Prostate gland (tissue), 2 donors: ENCODE data around the genes GPR137C and STYX.

GRCh38 chr14:52351939-52352520 is 37.9 kb downstream of the PTGER2 start:
- PRO-cap = unidirectional peak, minus-strand start at chr14:52352237
- RAMPAGE, long total RNA, 2 experiments = no peak in any of the 2 experiments

DNA sequence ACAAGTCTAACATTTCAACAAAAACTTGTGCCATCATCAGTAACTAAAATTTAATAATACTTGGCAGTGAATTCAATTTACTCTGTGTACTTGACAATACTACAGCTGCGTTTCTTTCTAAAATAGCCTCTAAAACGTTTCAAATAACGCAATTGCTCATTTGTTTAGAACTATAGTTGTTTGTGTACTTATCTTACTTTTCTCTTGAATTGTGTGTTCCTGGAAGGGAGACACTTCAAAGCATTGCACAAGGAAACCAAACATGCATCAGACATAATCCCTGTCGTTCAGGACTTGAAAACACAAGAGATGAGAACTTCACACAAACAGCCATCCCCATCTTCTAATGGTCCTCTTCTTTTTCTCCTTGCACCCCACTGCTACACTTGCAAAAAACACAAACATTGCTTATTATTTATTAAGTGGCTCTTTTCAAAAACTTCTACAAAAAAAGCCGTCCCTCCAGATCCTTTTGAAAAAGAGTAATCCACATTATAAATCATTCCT is 38.5 kb downstream of the PTGER2 start:
- PRO-cap = no peak
- RAMPAGE, long total RNA, 2 experiments = no peak in any of the 2 experiments

DNA sequence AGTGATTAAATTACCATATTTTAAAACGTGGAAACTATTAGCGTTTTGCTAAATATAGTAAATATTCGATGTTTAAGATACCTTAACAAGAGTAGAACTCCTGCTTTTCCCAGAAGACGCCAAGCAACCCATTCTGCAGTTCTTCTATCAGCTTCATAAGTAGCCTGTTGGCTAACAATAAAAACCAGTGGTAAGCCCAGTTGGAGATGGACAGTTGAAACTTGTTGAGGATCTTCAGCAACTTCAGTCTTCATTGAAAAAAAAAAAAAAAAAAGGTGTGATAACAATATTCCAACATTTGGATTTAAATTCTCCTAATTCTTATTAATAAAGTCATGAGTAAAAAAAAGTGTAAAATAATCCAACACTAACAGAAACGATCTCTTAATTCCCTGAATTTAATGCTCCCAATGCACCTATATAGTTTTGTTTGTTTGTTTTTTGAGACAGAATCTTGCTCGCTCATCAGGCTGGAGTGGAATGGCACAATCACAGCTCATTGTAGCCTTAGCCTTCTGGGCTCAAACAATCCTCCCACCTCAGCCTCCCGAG is 61.5 kb downstream of the TXNDC16 start:
- PRO-cap = no peak
- RAMPAGE, long total RNA, 2 experiments = no peak in any of the 2 experiments

- PRO-cap = bidirectional peak, plus-strand start at chr14:52552836, minus-strand start at chr14:52552503; unidirectional peak, plus-strand start at chr14:52553148
- RAMPAGE, long total RNA, 2 experiments = no peak in any of the 2 experiments
These were observed at the start of gene GPR137C for GRCh38 chr14:52552605-52553809. GPR137C (plus strand) TSS chr14:52552836.

DNA sequence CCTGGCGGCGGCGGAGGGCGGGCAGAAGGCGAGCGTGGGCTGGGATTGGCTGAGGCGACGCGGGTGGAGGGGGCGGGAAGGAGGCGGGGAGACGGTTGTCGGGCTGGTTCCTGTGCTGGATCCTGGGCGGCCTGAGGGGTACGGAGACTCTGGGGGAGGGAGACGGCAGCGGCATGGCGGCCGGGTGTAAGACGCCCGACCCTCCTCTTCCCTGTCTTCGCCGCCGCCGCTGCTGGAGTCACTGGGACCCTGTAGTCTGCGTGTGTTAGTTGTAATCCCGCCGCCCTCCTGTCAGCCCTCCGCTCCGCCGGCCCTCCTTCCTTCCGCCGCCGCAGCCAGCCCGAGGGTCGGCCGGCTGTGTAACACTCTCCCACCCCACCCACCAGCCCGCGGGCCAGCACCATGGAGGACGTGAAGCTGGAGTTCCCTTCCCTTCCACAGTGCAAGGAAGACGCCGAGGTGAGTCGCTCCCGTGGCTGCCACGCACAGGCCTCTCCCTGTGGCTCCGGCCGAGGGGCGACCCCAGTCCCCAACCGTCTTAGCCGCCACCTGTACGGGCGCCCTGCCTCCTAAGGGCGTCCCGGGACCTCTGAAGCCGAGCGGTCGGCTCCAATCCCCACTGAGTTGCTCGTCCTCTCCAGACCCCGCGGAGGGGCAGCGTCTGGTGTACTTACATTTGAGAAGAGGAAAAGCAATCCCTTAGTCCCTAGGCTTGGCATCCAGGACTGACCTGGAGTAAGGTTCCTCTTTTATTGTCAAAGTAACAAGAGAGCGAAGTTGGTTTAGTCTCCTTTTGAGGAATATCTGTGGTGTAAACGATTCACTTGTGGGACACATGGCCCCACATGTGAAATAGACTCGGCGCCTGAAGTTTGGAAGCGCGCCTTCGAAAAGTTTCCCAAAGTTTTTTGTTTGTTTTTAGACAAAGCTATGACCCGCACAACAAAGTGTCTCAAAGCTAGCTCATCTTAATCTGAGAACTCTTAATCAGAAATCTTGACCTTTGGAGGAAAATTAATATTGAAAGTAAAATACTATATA is at the start of gene STYX:
Gene STYX, plus strand, starts transcription at position 94 of the 1,041 bp plus-strand sequence.
- PRO-cap = bidirectional peak, plus-strand start at position 141 of the sequence, minus-strand start outside the sequence
- RAMPAGE, long total RNA, 2 experiments = start-site peak on the plus strand in 2 of 2 experiments, centred at positions 121 to 130 of the sequence, 399 to 725 reads per replicate

GRCh38 chr14:52741620-52742182 is 11.7 kb downstream of the STYX start:
- PRO-cap = no peak
- RAMPAGE, long total RNA, 2 experiments = no peak in any of the 2 experiments

- PRO-cap = no peak
- RAMPAGE, long total RNA, 2 experiments = no peak in any of the 2 experiments
These were observed 13.5 kb downstream of the FERMT2 start for GRCh38 chr14:52937155-52937871.

DNA sequence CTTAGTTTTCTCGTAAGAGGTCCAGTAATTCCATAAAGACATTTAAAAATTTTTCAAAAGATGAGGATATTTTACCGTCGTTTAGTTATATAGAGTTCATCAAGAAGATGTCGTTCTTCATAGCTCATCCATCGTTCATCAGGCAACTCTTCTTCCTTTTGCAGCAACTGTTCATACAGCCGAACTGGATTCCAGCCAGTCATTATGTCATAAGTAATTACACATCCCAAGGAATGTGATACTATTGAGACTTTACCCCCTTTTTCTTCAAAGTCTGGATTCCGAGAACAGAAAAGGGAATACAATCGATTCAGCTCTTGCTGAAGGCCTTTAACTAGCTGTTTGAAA is 90.3 kb downstream of the DDHD1 start:
- PRO-cap = no peak
- RAMPAGE, long total RNA, 2 experiments = no peak in any of the 2 experiments

DNA sequence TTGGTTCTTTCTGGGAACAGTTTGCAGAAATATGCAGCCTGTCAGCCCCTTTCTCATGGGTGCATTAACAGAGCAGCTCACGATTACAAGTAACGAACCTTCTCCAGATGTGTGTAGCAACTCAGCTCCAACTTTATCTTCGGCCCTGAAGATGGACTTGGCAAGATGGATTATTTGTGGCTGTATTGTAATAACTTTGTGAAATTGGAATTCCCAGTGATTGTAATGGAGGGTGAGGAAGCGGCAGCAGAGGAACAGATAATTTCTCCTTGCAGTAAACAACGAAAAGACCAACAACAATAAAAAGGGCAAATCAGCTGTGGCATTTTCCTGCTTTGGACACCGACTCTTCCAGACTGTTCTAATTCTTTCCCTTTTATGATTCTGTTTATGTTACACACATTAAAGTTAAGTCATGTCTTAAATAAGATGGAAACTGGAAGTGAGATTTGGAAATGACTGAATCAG is 214.7 kb upstream of the DDHD1 start:
- PRO-cap = no peak
- RAMPAGE, long total RNA, 2 experiments = no peak in any of the 2 experiments

- PRO-cap = no peak
- RAMPAGE, long total RNA, 2 experiments = no peak in any of the 2 experiments
These were observed 76.8 kb downstream of the BMP4 start for GRCh38 chr14:53879611-53880480.

DNA sequence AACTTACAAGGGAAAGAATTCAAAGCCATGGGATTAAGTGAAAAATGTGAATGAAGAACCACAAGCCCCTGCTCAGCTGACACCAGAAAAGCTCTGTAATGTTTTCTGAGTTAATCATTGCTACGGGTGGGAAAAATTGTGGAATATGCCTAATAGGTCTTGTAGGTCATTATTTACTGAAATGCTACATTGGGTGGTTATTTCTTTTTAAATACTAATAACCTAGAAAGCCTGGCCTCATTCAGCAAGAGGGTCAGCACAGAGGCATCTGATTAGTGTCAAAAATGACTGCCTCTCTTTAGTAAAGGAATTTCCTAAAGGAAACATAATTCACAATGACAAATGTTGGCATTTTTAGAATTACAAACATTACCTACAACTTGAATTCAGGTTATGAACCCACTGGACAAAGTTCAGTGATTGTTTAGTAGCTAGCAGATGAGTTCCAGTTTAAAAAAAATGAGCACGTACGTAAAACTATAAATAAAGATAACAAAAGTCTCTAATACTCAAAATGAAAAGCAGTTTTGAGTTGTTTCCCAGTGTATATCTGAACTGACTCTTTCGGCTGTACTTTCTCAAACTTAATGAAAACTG is 75.3 kb downstream of the BMP4 start:
- PRO-cap = no peak
- RAMPAGE, long total RNA, 2 experiments = no peak in any of the 2 experiments

GRCh38 chr14:53946415-53947351 is 9.9 kb downstream of the BMP4 start:
- PRO-cap = no peak
- RAMPAGE, long total RNA, 2 experiments = no peak in any of the 2 experiments

DNA sequence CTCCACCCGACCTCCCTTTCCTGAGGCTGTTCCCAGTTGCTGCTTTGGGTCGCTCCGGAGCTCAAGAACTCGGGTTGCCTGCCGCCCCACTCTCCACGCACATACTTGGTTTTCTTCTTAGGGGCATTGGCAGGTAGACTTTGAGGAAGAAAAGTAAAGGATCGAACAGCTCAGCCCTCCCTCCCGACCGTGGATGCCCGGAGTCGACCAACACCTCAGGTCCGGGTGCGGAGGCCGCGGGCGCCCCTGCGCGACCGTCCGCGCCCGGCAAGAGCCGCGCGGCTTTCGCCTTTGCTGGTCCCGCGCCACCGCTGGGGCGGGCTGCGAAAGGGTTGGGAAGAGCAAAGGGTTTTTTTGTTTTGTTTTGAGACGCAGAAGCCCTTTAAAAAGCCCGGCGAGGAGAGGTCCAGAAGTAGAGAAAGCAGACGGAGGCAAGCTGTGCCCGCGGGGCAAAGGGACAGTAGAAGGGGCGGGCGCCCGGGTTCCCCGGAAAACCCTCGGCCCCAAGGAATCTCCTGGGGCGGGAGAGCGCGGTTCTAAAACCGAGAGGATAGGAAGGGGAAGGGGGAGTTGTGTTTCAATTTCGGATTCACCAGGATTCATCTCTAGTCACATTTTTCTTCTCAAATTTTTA is 1.7 kb downstream of the BMP4 start:
- PRO-cap = bidirectional peak, plus-strand start at position 412 of the sequence, minus-strand start at position 287 of the sequence
- RAMPAGE, long total RNA, 2 experiments = no peak in any of the 2 experiments

- PRO-cap = no peak
- RAMPAGE, long total RNA, 2 experiments = no peak in any of the 2 experiments
These were observed 32.0 kb upstream of the CDKN3 start for GRCh38 chr14:54364566-54365481.

DNA sequence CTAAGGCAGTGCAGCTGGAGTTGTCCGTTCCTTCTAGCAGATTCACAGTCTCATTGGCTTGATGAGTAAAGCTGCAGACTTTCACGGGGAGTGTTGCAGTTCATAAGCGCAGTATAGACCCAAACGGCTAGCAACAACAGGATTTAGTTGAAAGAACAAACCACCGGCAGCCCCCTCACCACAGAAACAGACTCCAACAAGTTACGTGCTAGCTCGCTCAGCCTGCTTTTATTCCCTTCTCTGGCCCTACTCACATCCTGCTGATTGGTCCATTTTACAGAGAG is 4.5 kb upstream of the CDKN3 start:
- PRO-cap = no peak
- RAMPAGE, long total RNA, 2 experiments = no peak in any of the 2 experiments

GRCh38 chr14:54608198-54608825 is 41.4 kb downstream of the SAMD4A start:
- PRO-cap = no peak
- RAMPAGE, long total RNA, 2 experiments = no peak in any of the 2 experiments

DNA sequence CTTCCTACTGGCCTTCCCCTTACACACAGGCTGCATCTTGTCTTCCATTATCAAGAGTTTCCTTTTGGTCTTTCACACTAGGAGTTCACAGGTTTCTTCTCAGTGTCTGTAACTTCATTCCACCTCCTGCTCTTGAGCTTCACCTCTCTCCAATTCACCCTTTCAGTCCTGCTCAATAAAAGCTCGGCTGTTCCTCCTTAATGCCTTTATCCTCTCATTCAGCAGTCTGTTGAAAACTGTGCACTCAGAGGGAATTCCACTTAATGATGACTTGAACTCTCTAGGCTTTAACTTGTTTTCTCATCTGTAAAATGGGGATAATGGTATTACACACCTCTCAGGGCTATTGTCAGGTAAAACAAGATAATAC is 73.9 kb downstream of the SAMD4A start:
- PRO-cap = no peak
- RAMPAGE, long total RNA, 2 experiments = no peak in any of the 2 experiments

DNA sequence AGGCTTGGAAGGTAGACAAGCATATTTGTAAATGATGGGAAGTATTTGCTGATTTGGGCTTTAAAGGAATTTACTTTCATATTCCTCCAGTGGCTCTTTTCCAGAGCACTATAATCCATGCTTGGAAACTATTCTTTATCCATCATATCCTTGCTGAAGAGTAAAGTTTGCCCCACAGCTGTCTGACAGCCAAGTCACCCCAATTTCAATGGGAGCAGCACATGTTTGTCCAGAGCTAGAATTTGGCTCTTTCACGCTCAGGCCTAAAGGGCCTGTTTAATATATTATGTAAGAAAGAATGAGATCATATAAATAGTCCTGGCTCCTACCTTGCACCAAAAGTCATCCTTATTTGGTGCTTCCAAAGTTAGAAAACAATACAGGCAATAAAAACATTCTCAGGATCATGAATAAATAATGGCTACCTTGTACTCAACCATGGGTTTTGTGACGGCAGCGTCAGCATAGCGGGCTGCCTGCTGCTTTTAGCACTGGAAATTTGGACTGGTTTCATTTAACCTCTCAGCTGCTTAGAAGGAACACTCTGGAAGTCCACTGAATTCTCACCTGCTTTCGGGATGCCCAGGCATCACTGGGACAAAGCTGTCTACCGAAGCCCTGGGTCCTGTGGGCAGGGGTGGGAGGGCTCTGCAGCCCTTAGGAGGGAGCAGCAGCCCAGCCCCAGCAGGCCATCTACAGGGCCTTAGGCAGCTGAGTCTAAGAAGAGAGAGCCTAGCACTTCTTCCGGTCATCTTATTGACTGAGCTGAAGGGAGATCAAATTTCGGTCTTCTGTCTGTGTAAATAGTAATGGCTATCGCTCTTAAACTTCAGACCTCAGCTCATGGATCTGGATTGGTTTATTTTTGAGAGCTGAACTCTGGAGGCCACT is 106.3 kb downstream of the SAMD4A start:
- PRO-cap = bidirectional peak, plus-strand start at position 439 of the sequence, minus-strand start at position 278 of the sequence
- RAMPAGE, long total RNA, 2 experiments = no peak in any of the 2 experiments

- PRO-cap = unidirectional peak, plus-strand start at chr14:54684719
- RAMPAGE, long total RNA, 2 experiments = no peak in any of the 2 experiments
These were observed 117.5 kb downstream of the SAMD4A start for GRCh38 chr14:54684169-54685008.

GRCh38 chr14:54770315-54771090 is 132.1 kb downstream of the GCH1 start:
- PRO-cap = no peak
- RAMPAGE, long total RNA, 2 experiments = no peak in any of the 2 experiments